ENCODE measurements around the genes TRMT10B and FAM240B.

DNA sequence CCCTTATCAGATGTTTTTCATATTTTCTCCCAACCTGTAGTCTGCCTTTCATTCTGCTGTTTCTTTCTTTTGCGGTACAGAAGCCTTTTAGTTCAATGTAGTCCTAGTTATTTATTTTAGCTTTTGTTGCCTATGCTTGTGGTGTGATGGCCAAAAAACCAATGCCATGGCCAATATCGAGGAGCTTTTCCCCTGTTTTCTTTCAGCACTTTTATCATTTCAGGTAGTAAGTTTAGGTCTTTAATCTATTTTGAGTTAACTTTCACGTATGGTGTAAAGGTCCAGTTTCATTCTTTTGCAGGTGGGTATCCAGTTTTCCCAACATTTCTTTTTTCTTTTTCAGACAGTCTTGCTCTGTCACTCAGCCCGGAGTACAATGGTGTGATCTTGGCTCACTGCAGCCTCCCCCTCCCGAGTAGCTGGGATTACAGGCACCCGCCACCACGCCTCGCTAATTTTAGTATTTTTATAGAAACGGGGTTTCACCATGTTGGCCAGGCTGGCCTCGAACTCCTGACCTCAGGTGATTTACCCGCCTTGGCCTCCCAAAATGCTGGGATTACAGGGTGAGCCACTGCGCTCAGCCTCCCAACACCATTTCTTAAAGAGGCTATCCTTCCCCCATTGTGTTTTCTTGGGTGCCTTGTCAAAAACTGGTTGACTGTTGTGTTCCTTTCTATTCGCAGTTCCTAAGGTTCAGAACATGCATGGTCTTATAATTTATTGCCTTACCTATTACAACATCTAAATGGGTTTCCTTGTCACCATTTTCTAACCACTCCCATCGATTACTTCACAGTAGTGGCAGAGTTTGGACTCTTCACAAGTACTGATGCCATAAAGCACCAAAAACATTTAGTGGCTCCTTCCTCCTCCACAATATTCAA, 50.3 kb downstream of the RNF38 start:
- RRBS, result no CpG with 5 or more reads among the region's 14 CpGs

DNA sequence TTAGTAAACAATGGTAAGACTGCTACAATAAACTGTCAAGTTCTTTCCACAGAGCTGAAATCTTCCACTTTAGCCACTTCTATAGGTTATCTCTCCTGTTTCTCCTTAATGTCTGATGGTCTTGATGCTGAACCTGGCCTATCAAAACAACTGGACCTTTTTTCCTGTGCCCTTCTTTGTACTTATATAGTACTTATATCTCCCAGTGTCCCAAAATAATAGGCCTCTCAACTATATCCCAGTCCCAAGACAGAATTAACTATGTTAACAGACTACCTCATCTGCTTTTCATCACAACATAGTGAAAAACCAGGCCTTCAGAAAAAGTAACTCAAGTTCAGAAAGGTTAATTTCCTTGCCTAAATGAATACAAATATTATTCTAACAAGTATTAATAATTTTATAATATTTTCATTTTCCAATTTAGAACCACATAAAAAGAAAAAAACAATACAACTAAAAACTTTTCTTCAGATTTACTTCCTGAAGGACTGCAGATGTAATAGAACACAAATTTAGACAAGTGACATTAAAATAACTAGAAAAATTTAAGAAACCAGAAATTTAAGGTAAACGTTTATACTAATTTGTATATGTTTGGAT, 44.8 kb downstream of the RNF38 start:
- RRBS, result no CpG with 5 or more reads among the region's 1 CpG

- RRBS, result no CpG with 5 or more reads among the region's 4 CpGs
These were observed 132.1 kb downstream of the PAX5 start for GRCh38 chr9:36902017-36902401.

DNA sequence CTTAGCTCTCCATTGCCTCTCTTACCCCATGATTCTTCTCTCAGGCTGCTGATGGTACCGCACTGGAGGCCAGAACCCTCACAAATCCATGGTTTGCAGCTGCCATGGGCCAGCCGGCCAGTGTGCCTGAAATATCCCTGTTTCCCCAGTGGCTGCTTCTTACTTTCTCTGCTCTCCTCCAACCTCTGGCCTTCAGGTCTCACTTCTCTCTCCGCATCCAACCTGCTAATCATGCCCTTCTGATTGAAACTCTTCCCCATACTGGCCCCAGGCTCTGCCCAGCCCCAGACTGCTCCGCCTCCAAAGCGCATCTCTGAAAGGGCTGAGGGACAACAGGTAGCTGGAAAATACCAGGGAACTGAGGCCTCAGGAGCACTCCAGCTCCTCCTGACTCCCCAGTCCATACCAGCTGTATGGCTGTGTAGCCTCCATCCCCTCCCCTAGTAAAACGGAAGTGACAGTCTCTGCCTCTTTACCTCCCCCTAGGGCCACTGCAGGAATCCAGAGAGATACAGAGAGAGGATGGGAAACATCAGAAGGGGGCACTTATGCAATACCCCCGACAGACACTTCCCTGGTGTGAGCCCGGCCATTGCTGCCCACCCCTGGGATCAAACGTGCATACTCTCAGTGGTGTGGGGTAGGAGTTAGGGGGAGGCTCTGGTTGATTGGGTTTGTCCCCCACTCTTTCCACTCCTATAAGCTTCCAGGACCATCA, 34.3 kb downstream of the PAX5 start:
- RRBS, result no CpG with 5 or more reads among the region's 9 CpGs

DNA sequence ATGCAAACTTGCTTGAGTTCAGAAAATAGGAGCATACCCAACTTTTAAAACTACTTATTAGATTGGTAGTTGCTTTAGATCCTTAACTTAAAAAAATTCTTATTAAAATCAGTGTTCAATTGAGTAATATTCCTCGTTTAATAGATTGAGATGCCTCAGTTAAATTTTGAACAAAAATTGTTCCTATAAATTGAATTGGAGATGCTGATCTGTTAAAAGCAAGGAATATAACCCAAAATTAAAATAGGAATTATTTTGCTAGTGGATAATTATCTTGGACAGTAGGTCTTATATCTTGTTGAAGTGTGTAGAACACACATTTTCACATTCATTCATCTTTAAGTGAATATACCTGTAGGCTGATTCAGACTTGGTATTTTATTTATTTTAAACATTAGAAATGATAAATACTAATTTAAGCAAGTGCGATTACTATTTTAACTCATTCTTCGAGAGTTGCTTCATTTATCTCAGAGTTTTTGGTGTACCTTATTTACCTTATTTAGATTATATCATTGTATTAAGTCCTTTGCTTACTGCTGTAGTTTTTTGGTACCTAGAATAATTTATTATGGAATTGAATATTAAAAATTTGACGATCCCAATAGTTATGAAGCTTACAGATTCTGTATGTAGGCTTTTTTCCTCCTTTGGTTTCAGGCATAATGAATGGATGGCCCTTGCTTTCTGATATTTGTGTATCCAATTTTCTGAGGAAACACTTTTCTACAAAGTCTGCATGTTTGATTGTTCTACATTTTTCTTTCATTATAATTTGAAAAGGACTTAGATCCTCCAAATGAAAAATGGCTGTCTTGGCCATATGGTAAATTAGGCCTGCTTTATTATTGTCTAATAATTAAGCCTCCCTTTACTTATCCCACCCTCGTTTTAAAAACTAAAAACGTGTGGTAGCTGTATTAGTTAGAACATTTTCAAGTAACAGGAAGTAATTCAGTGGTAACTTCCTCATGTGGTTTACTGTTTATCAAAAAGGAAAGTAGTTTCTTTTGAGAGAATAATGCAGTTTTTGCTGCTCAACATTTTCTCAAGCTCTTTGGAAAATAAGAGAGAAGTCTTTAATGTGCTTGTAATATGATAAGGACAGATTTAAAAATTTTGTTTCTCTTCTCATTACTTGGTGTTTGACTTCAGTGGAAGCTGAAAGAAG, 25.7 kb downstream of the ZCCHC7 start:
- RRBS, result no CpG with 5 or more reads among the region's 6 CpGs

DNA sequence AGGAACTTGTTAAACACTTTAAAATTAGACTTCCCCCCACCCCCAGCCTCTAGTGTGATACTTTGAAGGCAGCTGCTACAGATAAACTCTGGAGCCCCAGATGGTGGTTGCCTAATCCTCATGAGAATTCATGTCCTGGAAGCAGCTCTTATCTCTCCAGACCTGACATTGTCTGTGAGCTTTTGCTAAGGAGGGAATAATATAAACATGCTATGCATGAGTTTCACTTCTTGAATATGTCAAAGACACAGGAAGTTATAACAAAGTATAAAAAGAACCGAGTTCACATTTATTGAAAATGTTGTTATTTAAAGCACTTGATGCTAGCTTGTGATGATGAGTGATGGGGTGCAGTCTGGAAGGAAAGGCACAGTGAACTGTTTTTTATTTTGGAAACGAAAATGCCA, 76.8 kb downstream of the ZCCHC7 start:
- RRBS, result no CpG with 5 or more reads among the region's 2 CpGs

DNA sequence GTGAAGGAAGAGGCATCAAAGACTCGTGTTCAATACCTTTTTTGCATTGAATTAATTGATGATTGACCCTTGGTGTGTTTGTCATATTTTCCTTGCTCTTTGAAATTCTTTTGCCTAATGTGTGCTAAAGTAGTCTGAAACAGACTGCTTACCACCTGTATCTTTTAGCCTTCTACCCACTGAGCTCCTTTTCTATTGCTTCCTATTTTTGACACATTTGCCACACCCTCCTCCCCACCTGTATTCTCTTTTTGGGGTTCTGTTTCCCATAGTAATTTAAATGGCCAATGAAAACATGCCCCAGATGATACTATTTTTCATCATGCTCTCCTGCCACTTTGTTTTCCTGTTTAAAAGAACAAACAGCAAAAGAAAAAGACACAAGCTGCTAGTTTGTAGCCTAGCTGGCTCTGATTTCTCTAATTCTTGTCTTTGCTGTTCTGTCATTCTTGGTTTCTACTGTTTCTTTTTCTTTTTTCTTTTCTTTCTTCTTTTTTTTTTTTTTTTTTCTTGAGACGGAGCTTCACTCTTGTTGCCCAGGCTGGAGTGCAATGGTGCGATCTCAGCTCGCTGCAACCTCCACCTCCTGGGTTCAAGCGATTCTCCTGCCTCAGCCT, 78.6 kb downstream of the ZCCHC7 start:
- RRBS, result no CpG with 5 or more reads among the region's 5 CpGs

DNA sequence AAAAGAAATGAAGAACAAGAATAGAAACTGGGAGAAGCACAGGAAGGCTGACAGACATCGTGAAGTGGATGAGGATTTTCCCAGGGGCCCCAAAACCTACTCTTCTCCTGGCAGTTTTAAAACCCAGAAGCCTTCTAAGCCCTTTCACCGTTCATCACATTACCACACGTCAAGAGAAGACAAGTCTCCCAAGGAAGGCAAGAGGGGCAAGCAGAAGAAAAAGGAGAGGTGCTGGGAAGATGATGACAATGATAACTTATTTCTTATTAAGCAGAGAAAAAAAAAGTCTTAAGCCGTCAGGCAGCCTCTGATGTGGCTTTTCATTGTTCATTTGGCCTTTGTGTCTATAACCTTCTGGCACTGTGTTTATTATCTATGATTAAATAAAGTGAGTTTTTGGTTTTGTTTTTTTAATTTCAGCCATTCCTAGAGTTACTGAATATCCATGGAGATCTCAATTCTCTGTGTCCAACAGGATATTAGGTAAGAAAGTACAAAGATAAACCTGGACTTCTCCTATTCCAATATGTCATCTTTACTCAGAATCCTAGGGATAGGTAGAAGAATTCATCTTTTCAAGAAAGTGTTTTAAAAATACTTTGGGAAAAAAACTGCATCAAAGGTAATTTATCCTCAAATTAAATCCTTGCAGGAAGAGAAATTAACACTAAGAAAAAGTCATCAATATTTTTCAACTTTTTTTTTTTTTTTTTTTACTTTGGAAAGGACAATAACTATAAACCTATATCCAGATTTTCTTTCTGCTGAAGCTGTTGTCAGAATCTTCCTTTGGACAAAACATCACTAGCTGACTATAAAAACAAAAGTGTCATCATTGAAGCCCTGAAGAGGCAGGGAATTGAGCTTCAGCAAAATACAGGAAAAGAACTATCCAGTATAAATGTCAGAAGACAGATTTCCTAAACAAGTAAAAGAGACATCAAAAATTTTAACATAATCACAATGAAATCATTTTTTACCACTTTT, 65.2 kb upstream of the GRHPR start:
- RRBS, result no CpG with 5 or more reads among the region's 4 CpGs

DNA sequence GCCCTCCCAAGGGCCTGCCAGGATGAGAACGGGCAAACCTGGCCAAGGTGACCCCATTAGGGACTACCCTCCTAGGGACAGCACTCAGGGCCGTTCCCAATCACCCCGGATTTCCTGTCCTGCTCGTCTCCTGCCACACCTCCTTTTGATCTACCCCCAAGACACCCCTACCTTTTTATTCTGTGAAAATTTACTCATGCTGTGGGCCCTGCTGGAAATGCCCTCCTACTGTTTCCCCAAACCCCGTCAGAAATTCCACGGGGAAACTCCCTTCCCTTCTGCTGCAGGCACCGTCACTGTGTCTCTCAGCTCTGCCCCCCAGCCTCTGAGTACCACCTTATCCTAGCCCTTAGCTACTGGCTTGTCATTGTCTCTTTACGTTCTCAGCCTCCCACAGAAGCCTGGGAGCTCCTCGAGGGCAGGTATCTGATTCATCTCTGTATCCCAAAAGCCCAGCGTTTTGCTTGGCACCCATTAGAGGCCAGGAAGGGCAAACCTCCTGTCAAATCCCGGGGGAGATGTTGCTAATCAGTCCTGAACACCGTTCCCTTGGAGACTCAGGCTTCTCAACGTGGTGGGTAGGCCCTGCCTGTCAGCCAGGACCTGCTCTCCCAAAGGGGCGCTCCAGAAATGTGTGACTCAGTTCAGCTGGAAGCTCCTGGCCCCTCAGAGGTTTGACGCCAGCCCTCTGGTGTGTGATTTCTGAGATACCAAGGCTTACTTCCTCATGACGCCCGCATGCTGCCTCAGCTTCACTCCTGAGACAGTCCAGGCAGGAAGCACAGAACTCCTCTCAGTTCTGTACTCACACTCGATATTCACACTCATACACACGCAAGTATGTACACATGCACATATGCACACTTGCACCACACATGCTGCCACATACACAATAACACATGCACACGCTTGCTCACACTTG, 50.7 kb upstream of the GRHPR start:
- RRBS, result no CpG with 5 or more reads among the region's 20 CpGs

- RRBS, result no CpG with 5 or more reads among the region's 11 CpGs
These were observed 6.9 kb upstream of the ZBTB5 start for GRCh38 chr9:37471850-37472846.

GRCh38 chr9:37753443-37754410, at the start of gene TRMT10B:
TSS of gene TRMT10B (plus strand) at chr9:37753805.
- RRBS, result 7% methylated on average over 6 of the region's 47 CpGs

DNA sequence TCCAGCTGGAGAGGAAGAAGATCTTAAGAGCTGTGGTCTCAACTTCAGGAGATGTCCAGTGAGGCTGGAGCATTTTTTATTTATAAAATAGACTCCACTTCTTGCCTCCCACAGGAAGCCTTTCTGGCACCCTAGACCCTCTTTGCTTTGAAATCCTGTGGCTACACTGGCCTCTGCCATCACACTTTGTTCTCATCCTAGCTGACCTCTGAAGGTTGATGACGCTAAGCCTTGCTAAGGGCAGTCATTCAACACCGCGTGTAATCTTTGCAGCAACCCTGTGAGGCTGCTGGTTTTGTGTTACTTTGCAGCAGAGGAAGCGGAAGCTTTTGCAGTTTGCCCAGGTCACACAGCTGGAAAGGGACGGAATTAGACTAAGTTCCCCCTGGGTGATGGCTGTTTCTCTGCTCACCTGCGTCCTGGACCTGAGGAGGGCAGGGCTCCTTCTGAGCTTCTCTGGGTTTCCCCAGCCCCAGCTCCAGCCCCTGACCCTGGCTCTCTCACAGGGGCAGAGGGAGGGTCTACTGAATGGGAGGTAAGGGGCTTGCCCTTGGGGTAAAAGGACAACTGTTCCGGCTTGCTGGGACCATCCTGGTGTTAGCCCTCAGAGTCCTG, 7.3 kb upstream of the SLC25A51 start:
- RRBS, result no CpG with 5 or more reads among the region's 7 CpGs

DNA sequence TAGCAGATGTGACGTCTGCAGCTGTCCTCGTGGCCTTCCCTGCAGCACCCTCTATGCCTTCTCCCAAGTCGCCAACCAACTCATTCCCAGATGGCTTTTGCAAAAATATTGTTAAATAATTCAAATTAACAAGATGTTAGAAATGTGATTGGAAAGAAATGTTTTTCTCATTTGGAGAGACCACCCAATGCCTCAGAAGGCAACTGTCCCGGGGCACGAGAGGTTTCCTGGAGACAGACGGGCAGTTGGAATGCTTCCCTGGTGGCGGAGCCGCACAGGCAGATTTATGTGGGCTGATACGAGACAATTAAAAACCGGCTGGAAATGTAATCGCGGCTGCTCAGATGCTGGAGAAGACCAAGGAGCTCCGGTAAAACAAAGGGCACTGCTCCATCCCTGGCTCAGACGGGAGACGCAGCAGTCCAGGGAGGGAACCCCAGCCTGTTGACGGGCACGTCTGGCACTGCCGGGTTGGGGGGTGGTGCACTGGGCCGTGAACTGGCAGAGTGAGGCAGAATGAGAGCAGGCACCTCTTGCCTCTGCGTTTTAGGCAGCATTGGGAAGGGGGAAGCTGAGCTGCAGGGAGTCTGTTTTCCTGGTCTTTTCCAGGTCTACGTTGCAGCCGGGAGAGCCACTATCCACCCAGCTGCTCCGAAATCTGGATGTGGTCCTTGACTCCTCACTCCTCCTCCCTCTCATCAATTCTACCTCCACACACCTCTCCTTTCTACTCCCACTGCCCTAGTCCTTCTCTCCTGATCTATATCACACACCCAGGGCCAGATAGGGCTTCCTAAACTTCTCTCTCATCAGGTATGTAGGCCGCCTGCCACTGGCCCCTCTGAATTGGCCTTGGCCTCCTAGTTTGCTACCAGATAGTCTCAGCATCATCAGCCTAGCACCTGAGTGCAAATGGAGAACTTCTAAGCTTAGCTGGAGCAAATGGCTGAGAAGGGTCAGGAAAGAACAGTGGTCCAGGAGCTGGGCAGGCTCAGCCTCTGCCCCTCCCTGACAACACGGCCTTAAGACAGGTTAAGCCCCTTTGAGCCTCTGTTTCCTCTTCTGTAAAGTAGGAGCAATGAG, 34.8 kb upstream of the SLC25A51 start:
- RRBS, result 88% methylated on average over 9 of the region's 25 CpGs

DNA sequence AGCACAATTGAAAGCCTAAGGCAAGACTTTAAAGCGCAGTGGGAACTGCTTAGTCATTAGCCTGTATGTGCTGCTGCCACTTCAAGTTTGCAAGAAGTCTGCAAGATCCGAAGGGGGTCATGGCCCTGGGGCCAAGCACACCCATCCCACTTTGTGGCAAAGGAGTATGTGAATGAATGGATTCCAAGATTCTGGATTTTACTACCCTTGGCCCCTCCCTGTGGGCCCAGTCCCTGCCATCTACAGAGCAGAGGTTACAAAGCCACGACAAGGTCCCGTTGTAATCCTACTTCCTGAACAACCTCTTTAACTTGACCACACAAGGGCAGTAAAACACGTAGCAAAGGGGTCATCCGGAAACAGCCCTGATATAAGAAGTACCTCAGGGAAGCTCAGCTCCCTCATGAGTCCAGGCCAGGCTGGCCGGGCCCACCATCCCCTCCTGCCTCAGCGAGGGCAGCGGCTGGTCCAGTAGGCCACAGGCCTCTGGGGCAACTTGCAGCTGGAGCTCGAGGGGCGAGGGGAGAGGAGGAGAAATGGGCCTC, 29.6 kb downstream of the SHB start:
- RRBS, result 54% methylated on average over 2 of the region's 11 CpGs

GRCh38 chr9:38047711-38048240, 21.3 kb downstream of the SHB start:
- RRBS, result no CpG with 5 or more reads among the region's 12 CpGs

DNA sequence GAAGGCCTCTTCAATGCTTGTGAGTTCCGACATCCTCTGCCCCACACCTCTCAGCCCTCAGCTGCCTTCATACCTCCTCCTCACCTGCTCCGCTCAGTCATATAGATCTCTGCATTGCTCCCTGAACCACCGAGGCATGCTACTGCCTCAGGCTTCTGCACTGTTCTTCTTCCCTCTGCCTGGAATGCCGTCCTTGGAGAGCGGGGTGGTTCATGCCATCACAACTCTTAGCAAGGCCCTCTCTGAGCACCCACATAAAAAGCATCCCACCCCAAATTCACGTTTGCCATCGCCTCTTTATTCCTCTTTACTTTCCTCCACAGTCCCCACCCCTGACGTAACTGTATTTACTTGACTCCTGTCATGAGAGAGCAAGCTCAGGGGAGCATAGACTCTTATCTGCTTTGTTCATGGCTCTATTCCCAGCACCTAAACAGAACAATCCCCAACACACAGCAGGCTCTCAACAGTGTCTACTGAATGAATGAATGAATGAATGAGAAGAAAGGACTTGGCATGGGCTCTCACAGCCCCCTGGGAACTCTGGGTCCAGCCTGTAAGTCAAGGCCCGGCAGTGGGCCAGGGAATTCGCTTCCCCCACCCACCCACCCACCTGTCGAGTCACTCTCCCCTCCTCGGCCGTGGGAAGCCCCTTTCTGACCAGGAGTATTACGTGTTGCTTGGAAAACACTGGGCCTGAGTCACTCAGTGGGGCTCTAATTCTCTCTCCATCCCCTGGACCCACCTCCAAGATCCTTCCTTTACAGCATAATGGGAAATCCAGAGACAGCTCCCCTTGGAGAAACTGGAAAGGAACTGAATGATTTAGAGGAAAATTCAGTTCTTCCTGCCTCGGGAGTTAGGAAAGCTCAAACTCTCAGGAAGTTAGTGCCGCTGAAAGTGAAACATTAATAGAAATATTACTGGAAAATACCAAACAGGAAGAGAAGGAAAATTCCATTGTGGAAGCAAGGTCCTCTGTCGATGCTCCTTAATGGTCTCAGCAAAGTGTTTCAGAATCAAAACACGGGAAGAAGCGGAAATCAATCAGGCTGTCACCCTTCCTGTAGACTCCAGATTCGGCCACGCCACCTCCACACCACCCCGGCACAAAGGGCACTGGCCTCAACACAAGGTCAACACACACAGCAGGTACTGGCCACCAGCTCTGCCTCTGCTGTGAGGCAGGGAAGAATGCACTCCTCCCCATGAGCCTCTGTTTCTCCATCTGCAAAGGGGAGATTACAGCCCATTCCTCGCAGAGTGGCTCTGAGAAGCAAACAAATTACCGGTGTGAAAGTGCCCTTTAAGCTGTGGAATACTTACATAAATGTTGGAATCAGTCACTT, 9.9 kb downstream of the SHB start:
- RRBS, result no CpG with 5 or more reads among the region's 24 CpGs

DNA sequence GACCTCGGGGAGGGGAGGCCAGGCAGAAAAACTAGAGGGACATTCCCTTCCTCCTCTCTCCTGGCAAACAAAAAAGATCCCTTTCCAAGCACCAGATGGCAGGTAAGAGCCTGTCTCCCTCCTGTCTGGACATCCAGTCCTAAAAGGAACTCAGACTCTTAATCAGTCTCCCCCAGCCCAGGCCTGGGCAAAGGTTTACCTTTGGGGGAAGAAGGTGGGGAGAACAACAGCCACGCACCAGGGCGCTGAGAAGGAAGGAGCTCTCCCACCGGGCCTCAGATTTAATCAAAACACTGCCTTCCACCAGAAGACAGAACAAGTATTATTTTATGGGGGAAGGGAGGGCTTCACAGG, 2.4 kb downstream of the SHB start:
- RRBS, result no CpG with 5 or more reads among the region's 4 CpGs

GRCh38 chr9:38195589-38195864, 126.5 kb upstream of the SHB start:
- RRBS, result no CpG with 5 or more reads among the region's 3 CpGs

GRCh38 chr9:38386374-38386834, 6.1 kb upstream of the ALDH1B1 start:
- RRBS, result no CpG with 5 or more reads among the region's 4 CpGs

GRCh38 chr9:38719838-38720505, at the start of gene FAM240B:
TSS of gene FAM240B (minus strand) at chr9:38720133.
- RRBS, result no CpG with 5 or more reads among the region's 8 CpGs

Measured in GM19240 (cell line).